Neural cell (in vitro differentiated cells): Measurements from ENCODE around the genes ASIC3, CDK5, AGAP3, ABCF2 and CHPF2.

DNA sequence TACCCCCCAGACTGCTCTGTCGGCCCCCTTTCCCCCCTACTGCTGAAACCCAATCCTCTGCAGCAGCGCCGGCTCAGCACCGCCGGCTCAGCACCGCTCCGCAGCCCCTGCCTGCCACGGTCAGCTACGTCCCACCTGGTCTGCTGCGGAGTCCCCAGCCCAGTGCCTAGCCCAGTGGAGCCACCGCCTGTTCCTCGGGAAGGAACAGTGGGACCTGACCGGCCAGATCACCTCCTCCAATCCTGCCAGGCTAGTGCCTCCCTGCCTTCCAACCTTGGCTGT, at the start of gene ASIC3:
Gene ASIC3, plus strand, starts transcription at position 56 of the 282 bp plus-strand sequence.
- RAMPAGE, long total RNA = no peak

DNA sequence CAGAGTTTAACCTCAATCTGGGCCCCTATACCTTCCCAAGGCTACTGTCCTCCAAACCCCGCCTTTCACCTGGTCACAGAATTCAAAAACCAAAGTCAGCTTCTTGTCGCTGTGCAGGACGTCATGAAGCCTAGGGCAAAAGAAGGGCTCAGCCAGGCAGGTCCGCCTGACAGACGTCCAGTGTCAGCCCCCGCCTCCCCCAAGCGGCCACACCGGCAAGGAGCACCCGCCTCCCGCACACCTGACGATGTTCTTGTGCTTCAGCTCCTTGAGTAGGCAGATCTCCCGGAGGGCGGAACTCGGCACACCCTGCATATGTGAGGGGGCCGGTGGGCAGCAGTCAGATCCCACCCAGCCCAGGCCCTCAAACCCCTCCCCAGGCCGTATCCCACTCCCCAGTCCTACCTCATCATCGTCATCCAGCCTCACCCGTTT, 1.0 kb downstream of the CDK5 start:
- RAMPAGE, long total RNA = no peak

- RAMPAGE, long total RNA = start-site peak on the minus strand at chr7:151057860-151057951, 789 and 883 reads in 2 replicates
These were observed at the start of gene CDK5 for GRCh38 chr7:151057530-151058610. CDK5 (minus strand) TSS chr7:151057897.

DNA sequence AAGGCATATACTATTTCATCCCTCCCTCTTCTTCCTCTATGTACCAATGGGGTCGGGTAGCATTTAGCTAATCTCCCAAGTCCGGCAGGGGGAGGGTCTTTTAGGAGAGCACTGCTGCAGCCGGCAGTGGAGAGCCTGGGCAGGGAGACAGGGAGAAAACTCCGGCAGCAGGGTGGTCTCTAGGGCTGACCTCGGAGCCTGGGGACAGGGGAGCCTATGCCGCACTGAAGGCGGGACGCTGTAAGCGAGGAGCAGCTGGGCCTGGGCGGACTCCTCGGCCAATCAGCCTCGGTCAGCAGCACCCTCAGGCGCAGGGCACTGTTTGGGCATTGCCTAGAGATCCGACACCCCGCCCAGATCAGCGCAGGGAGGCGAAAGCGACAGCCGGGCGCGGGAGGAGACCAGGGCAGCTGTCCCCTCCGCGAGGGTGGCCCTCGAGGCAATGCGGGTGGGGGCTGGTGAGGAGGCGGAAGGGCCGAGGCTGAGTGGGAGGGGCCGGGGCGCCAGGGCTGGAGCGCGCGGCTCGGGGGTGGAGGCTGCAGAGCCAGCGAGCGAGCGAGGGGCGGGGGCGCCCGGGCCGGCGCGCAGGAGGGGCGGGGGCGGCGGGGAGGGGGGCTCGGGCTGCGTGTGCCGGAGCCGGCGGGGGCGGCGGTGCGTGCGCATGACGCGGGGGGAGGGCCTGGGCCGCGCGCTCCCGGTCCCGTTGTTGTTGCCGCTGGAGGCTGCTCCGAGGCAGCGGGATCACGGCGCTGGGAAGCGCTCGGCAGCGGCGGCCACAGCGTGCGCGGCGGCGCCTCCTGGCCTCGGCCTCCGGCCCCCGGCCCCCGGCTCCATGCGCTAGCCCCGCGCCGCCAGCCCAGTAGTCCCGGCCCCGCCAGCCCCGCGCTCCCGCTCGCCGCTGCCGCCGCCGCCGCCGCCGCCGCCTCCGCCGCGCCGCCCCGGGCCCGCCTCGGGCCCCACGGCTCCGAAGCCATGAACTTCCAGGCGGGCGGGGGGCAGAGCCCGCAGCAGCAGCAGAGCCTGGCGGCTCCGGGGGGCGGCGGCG, at the start of gene AGAP3:
Gene AGAP3, plus strand, starts transcription at position 706 of the 1,045 bp plus-strand sequence.
- RAMPAGE, long total RNA = no peak

GRCh38 chr7:151088094-151088364, 1.8 kb downstream of the AGAP3 start:
- RAMPAGE, long total RNA = no peak

- RAMPAGE, long total RNA = no peak
These were observed 4.9 kb downstream of the AGAP3 start for GRCh38 chr7:151090949-151091731.

DNA sequence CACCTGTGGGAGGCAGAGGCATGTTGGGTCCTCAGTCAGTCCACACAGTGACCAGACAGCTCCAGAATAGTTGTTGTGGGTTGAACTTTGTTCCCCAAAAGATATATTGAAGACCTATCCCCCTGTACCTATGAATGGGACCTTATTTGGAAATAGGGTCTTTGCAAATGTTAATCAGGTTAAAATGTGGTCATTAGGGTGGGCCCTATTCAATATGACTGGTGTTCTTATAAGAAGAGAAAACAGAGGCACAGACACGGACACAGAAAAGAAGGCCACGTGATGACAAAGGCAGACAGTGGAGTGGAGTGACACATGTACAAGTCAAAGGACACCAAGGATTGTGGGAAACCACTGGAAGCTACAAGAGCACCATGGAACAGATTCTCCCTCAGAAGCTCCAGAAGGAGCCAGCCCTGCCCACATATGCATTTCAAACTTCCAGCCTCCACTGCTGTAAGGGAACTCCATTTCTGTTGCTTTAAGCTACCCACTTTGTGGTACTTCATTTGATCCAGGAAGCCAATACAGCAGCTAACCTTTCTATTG, 9.3 kb upstream of the GBX1 start:
- RAMPAGE, long total RNA = no peak

- RAMPAGE, long total RNA = start-site peak on the minus strand at chr7:151227160-151227233, 244 and 505 reads in 2 replicates
These were observed at the start of gene ABCF2 for GRCh38 chr7:151226696-151227752. ABCF2 (minus strand) TSS chr7:151227205.

- RAMPAGE, long total RNA = no peak
These were observed at the start of gene CHPF2 for GRCh38 chr7:151232307-151232642. CHPF2 (plus strand) TSS chr7:151232483.

GRCh38 chr7:151246476-151246902, 2.0 kb downstream of the SMARCD3 start:
- RAMPAGE, long total RNA = no peak

DNA sequence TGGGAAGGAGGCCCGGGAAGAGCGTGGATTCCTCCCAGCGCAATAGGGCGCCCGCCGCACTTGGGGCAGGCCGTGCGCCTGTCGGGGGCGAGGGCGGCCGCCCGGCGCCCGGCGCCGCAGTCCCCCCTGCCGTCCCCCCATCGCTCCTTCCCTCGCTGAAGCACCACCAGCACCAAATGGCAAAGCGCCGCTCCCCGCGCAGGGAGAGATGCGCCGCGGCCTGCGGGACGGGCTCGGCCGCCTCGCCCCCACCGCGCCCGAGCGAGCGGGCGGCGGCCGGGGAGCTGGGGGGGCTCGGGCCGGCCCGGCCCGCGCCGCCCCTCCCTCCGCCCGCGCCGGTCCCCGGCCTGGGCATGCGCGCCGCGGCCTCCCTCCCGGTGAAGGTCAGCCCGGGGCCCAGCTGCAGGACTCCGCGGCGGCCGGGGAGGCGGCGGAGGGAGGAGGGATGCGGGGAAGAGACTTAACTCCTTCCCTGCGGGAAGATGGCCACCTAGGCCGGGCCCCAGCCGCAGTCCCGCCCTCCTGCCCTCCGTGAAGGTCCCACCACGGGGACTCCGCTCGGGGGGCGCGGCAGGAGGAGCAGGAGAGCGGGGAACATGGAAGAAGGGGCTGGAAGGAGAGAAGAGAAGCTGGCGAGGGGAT, 3.2 kb upstream of the SMARCD3 start:
- RAMPAGE, long total RNA = start-site peak on the plus strand centred at position 577 of the sequence, 46 bp wide, 20 and 21 reads in 2 replicates

- RAMPAGE, long total RNA = no peak
These were observed 3.9 kb upstream of the SMARCD3 start for GRCh38 chr7:151252264-151252913.

DNA sequence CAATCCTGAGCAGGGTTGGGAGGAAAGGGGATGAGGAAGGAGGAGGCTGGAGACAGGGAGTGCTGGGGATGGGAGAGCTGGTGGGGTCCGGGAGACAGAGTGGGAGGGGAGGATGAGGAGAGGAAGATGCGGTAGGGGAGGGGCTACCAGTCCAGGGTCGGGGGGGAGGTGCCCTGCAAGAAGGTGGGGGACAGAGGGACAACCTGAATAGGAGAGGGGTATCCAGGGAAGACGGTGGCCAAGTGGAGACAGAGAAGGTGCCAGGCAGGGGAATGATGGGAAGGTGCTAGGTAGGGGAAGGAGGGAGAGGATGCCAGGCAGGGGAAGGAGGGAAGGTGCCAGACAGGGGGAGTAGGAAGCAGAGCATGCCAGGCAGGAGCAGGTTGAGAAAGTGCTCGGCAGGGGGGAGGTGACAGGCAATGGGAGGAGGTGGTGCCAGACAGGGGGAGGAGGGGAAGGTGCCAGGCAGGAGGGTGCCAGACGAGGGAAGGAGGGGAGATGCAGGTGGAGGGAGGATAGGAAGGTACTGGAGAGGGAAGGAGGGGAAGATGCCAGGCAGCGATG, 27.6 kb upstream of the SMARCD3 start:
- RAMPAGE, long total RNA = no peak

- RAMPAGE, long total RNA = no peak
These were observed 9.5 kb downstream of the NUB1 start for GRCh38 chr7:151351054-151351668.

GRCh38 chr7:151352544-151353061, 11.0 kb downstream of the NUB1 start:
- RAMPAGE, long total RNA = no peak

DNA sequence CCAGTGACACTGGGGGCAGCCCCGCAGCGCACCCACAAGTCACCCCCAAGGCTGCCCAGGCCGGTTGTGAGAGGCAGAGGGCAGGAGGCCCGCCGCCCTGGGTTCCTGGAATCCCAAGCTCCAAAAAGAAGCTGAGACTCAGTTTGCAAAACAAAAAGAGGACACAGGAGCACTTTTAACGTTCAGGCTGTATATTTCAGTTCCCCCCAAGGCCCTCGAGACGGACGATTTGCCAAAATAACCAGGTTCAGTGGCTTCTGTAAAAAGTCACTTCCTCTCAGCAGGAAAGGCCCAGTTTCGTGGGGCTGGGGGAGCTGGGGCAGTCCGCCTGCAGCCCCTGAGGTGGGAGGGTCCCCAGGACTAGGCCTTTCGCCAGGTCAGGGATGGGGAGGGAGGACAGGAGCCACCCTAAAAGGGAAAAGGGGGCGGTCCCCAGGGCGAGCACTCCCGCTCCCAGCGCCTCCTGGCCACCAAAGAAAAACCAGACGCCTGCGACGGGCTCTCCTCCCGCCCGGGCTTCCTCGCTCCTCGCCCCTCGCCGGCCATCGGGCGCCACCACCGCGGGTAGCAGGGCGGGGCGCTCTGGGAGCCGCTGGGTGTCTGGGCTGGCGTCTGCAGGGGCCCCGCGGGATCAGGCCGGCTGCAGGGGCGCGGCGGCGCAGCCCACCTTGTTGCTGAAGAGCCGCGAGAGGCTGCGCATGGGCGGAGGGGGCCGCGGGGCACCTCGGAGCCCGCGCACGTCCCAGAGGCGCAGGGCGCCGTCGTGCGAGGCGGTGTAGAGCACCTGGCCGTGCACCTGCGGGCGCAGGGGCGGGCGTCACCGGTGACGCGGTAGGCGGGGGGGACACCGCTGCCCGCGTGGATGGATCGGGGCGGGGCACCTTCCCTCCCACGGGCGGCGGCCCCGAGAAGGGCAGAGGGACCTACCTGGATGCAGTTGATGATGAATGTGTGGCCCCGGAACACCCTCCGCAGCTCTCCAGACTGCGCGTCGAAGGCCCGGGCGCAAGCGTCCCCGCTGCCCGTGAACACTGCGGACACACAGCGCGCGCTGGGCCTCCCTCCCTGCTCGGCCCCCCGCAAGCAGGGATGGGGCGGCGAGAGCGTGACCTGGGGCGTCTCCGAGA, 28.5 kb downstream of the WDR86 start:
- RAMPAGE, long total RNA = no peak

DNA sequence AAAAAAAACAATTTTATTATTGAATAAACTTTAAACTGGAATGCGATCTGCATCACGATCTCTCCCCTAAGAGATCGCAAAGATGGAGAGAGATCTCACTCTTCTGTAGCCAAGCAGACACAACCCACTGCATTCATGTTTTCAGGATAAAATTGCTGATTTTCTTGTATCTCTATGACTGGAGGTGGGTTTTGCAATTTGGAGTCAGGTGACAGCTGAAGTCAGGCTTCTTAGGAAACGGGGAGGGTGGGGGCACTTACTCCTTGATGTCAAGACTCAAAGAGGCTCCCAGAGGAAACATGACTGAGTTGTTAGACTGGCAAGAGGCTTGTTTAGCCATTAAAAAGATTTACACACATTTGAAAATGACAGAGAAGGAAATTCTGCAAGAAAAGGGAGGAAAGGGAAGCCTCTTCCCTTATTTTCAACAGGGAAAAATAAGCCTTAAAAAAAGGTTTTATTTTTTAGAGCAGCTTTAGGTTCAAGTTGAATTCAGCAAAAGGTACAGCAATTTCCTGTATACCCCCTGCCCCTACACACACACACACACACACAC, 1.5 kb upstream of the CRYGN start:
- RAMPAGE, long total RNA = no peak

DNA sequence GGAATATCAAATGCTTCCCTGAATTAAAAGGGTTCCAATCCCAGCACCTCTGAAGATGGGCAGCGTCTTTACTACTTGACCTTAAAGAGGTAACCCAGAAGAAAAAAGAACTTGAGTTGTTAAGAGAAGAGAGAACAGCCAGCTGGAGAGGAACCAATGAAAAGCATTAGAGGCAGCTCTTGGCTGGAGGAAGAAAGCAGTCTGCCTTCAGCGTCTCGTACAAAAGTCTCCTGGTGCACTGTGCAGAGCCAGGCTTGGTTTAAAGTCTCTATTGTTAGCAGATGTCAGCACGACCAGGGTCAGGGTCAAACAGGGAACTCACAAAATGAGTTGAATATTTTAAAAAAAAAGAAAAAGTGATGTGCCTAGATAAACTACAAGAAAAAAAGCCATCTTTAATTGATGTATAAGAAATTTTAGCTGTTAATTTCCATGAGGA, 18.5 kb upstream of the RHEB start:
- RAMPAGE, long total RNA = no peak

DNA sequence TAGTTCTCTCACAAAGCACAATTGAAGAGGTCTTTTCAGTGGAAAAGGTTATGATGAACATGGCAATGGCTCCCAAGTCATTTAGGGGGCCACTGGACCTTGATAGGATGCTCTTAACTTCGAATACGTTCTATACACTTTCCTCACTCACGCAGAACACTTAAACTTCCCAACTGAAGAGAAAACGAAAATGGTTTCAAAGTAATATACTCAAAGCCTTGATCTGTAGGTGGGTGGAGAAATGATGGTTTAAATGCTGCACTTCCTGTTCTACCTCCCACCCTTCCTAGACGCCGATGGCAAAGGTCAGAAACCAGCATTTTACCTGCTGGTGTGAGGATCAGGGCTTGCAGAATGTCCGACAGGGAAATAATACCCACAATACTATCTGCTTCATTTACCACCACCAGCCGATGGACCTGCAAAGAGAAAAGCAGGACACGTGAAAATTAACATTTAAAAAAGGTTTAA, 40.5 kb upstream of the RHEB start:
- RAMPAGE, long total RNA = no peak

- RAMPAGE, long total RNA = no peak
These were observed 145.8 kb upstream of the RHEB start for GRCh38 chr7:151665363-151665968.